Left ventricle myocardium (tissue), 1 donor: ENCODE results near the genes PIN4 and RLIM.

GRCh38 chrX:71397073-71397713 is 31.0 kb downstream of the TAF1 start:
- PRO-cap, result no peak

DNA sequence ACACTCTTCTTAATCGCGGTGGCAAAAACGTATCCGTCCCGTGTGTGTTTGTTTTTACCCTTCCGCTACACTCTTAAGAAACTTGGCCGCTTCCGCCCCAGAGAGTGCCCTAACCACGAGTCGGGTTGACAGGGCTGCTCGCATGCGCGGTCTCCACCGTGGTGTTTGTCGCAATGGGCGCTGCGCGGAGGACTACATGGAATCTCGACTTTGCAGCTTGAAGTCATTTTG is 214 bp upstream of the OGT start:
- PRO-cap, result bidirectional peak, plus-strand start outside the sequence, minus-strand start at position 122 of the sequence

DNA sequence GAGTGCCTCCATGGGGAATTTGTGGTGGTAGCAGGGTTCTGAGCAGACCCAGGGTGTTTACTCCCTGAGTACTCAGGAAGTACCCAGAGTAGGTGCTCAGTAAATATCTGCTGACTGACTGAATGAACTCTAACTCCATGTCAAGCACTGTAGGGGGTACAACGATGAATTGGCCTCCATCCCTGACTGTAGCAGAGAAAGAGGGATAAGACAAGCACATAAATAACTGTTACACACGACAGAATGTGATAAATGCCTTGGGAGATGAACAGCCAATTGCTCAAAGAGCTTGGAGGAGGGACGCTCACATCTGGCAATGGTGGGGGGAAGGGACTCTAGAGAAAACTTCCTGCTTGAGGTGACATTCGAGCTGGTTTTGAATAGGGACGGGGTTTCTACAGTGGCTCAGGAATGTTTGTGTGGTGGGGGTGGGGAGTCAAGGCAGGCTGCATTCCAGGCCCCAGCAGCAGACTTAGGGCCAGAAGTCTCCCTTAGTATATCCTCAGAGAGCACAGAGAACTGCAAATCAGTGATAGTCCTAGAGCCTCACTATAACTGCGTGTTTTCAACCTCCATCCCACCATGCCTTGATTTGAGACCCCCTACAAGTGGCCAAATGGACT is 47.1 kb downstream of the NHSL2 start:
- PRO-cap, result no peak

- PRO-cap, result no peak
Measured at GRCh38 chrX:72045469-72046126, 135.0 kb downstream of the NHSL2 start.

DNA sequence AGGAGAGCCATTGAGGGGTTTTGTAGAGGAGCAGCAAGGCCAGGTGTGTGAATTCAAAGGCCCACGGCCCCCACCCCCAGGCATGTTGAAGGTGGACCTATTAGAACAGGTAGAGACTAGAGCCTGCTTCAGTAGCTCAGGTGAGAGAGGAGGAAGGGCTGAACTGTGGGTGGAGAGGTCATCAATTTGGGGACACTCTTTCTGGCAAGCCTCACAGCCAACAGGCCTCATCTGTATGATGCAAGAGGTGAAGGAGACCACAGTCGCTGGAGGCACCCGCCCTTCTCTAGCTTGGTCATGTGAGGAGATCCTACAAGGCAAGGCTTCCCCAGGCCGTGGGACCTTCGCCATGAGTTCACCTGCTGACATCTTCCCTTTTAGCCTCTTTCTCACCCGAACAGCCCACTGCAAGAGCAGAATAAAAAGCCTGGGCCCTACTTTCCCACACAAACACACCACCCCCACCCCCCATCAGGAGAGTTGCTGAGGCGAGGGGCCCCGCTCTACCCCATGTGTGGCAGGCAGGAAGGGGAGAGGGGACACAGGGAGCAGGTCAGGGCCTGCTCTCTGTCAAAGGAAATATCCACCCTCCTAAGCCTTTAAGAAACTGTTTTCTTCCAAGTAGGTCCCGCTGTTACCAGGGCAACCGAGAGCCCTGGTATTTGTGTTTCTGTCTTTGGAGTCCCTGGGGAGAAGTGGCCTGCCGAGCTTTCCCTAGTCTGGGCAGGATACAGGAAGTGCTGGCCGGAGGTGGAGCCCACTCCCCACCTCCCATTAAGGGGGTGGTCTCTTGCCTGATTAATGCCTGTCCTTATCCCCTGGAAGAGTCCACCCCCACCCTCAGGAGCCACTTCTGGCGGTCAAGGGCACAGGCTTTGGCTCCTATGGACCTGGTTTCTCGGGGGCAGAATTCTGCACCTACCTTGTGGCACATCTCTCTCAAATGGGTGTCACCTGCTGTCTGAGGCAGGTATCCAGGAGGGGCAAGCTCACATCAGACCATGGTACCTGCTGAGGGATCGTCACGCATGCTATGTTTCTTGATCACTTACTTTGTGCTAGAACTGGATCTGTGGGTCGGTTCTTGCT is 57.8 kb upstream of the PIN4 start:
- PRO-cap, result no peak

DNA sequence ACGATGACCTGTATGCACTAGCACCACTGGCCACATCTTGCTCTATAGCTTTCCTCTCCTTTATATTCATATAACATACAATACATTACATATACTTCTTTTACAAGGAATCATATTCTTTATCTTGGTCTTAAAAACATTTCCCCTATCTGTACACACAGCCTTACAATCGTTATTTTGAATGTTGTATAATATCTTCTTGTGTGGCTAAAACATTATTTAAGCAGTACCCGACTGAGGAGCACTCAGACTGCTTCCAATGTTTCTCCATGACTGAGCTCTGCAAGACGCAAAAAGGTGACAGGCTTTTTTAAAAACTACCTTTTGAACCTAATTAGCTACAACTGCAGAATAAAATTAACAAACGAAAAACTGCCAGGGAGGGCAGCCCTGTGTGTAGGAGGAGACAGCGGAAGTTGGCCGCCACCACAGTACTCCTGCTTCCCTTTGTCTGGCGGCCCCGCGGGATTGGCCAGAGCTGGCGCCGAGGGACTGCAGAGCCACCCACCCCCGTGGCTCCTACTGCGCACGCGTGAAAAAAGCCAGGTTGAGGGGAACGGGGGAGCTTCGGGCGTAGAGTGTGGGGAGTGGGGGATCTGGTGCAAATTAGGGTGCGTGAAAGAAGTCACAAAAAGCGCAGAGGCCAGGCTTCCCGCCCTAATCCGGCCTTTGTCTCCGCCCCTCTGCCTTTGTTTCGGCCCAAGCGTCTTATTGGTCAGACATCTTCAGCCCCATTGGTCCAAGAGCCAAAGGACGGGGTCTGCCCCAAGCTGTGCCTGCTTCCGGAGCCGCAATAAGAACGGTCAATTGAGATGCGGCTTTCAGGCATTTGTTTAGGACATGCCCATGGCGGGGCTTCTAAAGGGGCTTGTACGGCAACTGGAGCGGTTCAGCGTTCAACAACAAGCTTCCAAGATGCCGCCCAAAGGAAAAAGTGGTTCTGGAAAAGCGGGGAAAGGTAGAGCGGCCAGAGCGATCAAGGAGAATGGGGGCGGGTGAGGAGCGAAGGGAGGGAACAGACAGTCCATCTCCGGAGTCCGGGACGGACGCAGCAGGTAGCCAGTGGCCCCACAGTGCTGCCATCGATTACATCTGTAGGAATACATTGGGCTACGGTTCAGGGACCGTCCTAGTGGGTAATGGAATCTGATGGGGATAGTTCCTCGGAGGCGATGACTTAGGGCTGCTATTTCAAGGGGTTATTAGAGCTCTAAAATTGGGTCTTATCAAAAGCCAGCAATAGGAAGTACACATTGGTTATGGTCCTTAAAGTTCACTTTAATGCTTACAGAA is at the start of gene PIN4:
Gene PIN4, plus strand, starts transcription at position 887 of the 1,293 bp plus-strand sequence.
- PRO-cap, result bidirectional peak, plus-strand start at position 796 of the sequence, minus-strand start at position 685 of the sequence

DNA sequence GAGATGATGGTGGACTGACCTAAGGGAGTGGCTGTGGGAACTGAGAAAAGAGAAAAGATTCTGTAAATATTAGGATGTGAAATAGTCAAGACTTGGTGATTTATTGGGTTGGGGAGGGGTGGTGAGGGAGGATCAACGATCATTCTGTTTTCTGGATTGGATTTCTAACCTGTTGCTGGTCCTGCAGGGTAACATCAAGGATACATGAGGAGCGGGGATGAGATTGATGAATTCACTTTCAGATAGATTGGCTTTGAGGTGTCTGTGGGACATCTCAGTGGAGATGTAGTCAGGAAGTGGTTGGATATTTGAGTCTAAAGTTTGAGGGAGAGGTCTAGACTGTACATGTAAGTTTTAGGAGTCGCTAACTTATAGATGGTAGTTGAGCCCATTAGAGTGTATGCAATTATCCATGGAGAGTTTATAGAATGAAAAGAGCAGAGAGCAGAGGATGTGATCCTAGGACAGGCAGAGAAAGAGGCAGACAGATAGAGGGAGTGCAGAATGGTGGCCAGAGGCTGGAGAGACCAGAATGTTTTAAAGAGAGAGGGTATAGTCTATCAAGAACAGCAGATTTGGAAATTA is 1.5 kb downstream of the PIN4 start:
- PRO-cap, result no peak

GRCh38 chrX:72349484-72350102 is 43.9 kb upstream of the CITED1 start:
- PRO-cap, result no peak

DNA sequence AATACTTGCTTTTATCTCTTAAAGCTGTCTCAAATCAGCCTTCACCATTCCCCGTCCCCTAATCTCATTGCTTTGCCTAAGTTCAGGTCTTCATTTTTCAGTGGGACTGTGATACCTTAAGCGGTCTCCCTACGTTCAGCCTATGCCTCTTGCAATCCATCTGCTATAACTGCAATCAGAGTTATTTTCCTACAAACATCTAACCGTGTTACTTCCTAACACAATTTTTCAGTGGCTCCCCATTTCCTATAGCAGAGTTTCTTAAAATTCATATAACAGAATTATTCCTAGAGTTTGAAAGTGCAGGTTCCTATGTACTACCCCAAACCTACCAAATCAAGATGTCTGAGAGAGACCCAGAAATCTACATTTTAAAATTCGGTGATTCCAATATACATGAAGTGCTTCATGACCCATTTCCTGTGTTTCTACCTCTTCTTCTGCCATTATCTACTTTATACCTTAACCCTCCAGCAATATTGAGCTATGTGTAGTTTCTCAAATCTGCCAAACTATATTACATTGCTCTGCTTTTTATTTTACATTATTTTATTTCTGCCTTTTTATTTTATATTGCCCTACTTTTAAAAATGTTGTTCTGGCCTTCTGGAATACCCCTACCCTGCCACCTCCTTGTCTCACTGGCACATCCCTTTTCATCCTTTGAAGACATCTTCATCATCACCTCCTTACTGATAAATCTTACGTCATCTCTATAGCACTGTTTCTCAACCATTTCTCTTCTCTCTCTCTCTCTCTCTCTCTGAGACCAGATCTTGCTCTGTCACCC is 24.5 kb downstream of the HDAC8 start:
- PRO-cap, result no peak

DNA sequence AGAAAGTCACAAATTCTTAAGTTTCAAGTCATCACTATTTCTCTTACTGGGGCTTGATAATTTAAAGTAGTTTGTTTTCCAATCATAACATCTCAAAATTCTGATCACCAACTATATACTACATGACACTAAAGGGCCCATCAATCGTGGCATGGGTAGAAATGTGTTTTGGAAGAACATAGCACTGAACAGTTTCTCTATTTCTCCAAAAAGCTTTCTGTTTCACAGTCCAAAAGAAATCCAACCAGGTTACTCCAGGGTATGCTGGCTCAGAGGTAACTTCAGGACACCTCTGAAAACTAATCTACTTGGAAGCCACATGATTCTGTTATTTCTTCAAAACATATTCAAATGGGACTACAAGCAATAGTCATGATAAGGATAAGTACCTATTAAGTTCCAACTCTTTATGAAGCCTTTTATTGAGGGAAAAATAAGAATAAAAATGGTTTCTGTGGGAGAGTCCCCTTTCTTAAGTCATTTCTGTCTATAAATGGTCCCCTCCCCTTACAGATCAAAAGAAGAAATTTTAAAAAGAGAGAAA is 8.3 kb downstream of the PHKA1 start:
- PRO-cap, result no peak

GRCh38 chrX:73825867-73826446 is 263.0 kb downstream of the CHIC1 start:
- PRO-cap, result no peak

GRCh38 chrX:73963590-73964330 is 340.2 kb upstream of the ZCCHC13 start:
- PRO-cap, result no peak

DNA sequence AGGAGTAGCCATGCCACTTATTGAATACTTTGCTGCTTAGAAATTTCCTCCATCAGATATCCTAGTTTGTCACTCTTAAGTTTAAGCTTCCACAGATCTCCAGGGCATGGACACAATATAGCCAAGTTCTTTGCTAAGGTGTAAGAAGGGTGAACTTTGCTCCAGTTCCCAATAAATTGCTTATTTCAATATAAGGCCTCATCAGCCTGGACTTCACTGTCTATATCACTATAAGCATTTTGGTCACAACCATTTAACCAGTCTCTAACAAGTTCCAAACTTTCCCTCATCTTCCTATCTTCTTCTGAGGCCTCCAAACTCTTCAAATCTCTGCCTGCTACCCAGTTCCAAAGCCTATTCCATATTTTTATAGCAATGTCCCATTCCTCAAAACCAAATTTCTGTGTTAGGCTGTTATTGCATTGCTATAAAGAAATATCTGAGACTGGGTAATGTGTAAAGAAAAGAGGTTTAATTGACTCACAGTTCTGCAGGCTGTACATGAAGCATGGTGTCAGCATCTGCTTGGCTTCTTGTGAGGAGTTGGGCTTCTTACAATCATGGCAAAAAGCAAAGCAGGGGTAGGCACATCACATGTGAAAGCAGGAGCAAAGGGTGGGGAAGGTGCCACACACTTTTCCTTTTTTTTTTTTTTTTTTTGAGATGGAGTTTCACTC is 213.3 kb upstream of the ZCCHC13 start:
- PRO-cap, result no peak

GRCh38 chrX:74099562-74100457 is 204.2 kb upstream of the ZCCHC13 start:
- PRO-cap, result no peak

- PRO-cap, result no peak
Measured at GRCh38 chrX:74219396-74219717, 84.6 kb upstream of the ZCCHC13 start.

- PRO-cap, result bidirectional peak, plus-strand start at chrX:74422893, minus-strand start at chrX:74422741
Measured at GRCh38 chrX:74422565-74423045, 1.3 kb downstream of the SLC16A2 start.

DNA sequence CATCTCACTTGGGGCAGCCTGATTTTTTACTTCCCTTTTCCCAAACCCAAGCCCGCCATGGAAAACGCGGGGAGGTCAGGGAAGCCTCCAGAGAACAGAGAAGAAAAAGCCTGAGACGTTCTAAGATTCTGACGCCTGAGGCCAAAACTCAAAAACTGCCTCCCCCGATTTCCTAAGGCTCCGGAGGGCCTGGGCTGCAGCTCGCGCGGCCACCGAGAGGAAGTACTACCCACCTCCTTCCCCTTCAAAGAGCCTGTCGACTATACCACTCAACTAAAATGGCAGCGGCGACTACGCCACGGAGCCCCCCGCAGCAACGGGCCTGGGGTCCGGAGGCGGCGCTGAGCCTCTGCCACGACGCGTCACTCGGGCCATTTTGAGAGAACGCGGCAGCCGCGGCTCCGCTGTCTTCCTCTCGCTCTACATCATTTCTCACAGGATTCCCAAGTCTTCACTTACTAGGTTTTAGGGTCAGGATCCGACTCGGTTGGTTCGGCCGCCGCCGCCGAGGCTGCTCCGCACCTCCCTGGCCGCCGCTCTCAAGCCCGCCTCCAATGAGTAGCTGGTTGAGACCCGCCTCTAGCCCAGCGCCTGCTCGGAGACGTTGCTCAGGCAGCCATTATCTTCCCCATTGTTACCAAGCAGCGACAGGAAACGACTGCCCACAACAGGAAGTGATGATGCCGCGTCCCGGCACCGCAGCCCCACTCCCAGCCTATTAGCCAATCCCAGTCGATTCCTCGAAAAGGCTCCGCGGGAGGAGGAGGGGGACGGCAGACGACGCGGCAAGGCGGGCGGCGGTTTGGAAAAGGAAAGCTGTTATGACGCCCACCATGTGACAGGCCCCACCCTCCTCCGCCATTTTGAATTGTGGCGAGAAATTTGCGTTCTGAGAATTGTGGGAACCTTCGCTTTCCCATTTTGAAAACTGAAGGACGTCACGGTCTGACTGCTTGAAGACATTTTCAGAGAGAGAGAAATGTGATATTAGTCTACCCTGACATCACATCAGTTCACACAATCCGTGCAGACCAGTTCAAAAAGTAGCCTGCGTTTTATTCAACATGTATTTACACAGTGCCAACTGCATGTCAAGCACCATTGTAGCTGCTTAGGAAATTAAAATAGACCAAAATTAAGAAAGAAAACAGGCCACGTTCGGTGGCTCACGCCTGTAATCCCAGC is at the start of gene RLIM:
Gene RLIM, minus strand, starts transcription at position 662 of the 1,185 bp plus-strand sequence.
- PRO-cap, result bidirectional peak, plus-strand start at position 272 of the sequence, minus-strand start at position 227 of the sequence; bidirectional peak, plus-strand start at position 776 of the sequence, minus-strand start at position 556 of the sequence

DNA sequence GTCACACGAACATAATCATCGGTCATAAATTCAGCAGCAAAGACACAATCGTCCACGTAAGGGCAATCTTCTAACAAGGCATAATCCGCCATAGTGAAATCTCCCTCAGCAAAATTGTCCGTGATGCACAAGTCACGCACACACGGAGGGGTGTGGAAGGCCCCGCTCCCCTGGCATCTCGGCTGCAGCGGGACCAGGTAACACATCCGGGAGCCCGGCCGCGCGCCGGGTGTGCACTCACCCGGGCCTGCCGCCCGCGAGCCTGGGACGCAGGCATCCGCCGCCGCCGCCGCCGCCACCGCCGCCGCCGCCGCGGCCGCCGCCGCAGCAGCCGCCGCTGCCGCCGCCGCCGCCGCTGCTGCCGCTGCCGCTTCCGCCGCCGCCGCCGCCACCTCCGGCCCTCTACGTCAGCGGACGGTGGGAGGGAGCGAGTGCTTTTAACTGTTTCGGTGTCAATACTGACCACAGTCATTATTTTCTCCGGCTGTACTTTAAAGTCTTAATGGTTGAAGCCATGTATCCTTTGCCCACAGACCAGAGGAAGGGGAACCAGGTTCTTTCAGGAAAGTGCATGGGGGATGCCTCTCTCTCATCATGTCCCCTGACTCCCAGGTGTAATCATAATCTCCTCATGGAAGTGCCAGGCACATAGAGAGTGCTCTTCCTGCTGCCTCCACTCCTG is 38.1 kb downstream of the MAGEE2 start:
- PRO-cap, result unidirectional peak, minus-strand start at position 360 of the sequence

DNA sequence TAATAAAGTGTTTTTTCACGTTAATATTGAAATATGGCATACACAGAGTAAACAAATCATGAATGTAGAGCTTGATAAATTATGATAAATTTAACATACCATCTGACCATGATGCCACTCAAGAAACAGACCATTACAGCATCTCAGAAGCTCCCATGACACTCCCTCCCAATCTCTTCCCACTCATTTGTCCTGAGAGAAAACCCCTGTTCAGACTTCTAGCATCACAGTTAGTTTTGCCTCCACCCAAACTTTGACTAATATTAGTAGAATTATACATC is 2.5 kb upstream of the MAGEE2 start:
- PRO-cap, result no peak

GRCh38 chrX:76840836-76841449 is 413.4 kb downstream of the MAGEE1 start:
- PRO-cap, result no peak